Hair follicle dermal papilla cell (primary cell): ENCODE measurements around a stretch of chr10.

DNA sequence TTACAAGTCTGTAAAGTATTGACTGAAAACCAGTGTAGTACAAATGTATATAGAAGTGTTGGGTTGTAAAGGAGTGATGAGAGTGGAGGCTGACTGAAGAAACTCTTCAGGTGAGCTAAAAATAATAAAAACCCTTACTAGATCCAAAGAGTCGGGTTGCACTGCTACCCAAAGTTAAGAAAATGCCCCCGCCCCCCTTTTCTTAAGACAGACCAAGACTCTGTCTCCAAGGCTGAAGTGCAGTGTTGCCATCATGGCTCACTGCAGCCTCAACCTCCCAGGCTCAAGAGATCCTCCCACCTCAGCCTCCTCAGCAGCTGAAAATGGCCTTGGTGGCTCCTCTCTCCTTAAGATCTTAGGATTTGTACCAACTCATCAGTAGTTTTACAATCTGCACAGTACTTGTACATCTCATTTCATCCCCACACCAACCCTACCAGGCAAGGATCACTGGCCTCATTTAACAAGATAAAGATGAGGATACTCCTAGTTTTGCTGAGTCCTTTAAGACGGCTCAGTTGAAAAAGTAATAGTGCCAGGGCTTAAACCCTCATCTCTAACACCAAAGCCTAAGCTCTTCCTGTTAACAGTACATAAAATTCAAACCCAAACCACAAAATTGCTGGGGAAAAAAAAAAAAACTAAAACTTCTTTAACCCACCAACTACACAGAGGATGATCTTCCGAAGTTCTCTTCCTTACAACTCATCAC, 1.5 kb downstream of the SAR1A start:
- CAGE, long polyA plus RNA, result no peak

DNA sequence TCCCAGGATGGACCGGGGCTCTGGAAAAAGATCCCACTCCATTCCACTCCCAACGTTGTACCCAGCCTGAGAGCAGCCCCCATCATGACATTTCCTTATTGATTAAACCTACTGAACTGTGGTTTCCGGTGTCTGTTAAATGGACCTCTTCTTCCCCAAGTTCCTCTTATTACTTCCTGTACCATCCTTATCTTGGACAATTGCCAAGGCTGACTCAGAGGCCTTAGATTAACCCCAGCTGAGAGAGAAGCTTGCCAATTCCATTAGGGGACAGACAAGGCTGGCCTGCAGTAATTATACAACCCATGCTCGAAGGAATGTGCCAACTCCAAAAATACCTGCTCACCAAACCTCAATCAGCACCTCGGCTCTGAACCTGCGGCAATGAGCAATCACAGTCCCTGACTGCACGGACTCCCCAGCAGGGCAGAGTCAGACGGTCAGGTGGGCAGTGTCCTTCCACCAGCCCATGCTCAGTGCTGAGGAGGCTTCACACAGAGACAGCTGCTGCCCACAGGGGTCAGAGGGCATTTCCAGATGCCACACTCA, 48.0 kb upstream of the NPFFR1 start:
- CAGE, long polyA plus RNA, result no peak

- CAGE, long polyA plus RNA, result no peak
Measured at GRCh38 chr10:70371025-70371394, 11.4 kb downstream of the LRRC20 start.

DNA sequence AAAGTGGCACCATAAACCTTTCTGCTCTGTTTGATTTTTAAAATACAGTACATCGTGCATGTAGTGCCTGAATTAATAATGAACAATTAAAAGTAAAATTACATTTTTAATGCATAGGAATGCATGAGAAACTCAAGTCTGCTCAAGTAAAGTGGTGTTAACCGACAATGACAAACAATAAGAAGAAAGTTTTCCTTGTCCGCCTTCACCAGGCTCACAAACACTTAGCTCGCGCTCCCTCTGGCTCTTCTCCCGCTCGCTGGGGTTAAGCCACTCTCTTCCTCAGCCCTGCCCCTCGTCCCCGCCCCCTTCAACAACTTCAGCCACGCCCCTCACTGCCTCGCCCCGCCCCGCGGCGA, 234 bp upstream of the EIF4EBP2 start:
- CAGE, long polyA plus RNA, result no peak

DNA sequence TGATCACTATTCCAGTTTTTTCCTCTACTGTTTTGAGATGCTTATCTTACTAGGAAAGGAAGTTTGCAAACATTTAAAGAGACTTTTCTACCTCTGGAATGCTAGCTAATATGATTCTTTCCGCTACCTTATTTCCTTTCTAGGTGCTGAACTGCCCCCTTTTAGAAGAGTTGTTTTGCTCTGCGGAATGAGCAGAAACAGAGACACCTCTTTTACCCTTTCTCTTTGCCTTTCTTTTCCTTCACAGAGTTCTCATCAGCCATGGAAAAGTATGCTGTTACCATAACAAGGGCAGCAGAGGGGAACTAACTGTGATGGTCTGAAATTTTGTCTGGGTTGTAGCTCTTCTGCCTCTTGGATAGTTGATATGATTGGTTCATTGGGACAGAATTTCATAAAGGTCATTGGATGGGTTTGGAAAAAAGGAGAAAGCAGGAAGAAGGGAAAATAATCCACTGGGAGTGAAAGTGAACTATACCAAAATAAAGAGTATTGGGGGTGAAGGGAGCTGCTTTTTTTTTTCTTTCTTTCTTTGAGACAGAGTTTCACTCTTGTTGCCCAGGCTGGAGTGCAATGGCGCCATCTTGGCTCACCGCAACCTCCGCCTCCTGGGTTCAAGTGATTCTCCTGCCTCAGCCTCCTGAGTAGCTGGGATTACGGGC, 5.7 kb downstream of the EIF4EBP2 start:
- CAGE, long polyA plus RNA, result no peak

DNA sequence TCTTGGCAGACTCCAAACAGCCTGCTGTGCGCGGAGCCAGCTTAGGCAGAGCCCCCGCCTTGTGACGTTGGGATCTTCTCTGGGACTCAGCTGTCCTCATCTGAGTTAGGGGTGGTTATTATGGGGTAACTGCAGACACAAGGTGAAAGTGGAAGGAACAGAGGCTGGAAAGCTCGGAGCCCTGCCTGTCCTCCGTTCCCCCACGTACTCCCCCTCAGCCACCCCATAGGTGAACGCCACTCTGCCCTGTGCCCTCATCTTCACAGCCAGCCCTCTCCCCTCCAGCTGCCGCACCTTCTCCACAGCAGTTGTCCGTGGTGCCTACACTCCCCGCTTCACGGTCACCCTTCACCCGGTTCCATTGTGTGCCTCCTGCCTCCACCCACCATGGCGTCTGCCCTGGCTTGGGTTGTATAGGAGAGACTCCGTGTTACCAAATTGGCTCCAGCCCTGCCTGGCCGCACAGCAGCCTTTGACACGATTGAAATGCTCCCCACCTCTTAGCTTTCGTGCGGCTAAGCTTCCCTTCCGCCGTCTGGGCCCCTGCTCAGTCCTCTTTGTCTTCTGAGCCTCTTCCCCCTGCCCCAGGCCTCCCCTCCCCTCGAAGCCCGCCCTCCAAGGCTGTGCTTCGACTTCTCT, 18.2 kb upstream of the NODAL start:
- CAGE, long polyA plus RNA, result no peak

- CAGE, long polyA plus RNA, result no peak
Measured at GRCh38 chr10:70508796-70509439, 30.4 kb downstream of the PALD1 start.

DNA sequence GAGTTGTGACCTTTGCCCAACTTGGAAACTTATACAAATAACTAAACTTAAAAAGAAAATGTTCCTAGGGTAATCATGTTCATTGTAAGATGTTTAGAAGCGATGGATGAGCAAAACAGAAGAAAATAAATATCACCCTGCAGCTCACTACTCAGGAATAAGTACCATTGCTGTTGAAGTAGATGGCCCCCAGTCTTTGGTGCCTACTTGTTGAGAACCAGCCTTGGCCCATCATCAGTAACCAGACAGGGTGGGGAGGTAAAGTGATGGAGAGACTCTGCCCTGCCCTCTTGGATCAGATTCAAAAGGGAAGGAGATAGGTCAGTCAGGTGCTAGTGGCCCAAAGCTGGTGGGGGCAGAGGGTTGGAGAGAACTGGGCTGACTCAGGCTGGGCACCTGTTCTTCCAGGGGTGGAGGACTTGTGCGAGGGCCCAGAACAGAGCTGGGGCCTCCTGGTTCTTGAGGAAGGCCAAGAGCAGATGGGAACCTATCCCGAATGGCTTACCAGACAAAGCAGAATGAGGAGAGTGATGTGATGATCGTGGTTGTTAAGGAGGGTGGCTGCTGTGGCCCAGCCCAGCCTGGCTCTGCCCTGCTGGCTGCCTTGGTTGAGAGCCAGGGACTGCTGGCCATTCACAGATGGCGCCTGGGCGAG, 36.4 kb downstream of the PALD1 start:
- CAGE, long polyA plus RNA, result no peak

- CAGE, long polyA plus RNA, result no peak
Measured at GRCh38 chr10:70887215-70887785, 1.1 kb downstream of the PCBD1 start.

- CAGE, long polyA plus RNA, result no peak
Measured at GRCh38 chr10:70917881-70918288, 29.5 kb upstream of the PCBD1 start.

- CAGE, long polyA plus RNA, result no peak
Measured at GRCh38 chr10:71213772-71214811, 1.7 kb downstream of the UNC5B start.

DNA sequence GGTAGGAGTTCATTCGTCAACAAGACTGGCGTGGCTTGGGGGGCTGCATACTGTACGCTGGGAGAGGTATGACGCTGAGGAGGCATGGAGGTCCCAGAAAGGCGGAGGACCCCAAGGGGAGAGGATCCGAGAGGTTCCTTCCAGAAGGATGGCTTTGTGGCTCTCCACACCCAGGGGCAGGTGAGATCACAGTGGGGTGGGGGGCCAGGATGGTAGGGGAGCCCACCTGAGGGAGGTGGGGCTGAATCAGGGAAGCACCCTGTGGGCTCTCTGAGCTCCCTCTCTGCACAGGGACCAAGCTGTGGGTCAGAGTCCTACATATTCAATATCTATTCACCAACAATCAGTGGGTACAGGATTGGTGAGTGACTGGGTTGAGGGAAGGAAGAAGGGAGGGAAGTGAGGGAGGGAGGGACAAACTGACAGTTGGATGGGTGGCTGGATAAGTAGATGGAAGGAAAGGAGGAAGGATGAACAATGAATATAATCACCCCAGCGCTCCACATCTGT, 33.9 kb downstream of the UNC5B start:
- CAGE, long polyA plus RNA, result no peak

DNA sequence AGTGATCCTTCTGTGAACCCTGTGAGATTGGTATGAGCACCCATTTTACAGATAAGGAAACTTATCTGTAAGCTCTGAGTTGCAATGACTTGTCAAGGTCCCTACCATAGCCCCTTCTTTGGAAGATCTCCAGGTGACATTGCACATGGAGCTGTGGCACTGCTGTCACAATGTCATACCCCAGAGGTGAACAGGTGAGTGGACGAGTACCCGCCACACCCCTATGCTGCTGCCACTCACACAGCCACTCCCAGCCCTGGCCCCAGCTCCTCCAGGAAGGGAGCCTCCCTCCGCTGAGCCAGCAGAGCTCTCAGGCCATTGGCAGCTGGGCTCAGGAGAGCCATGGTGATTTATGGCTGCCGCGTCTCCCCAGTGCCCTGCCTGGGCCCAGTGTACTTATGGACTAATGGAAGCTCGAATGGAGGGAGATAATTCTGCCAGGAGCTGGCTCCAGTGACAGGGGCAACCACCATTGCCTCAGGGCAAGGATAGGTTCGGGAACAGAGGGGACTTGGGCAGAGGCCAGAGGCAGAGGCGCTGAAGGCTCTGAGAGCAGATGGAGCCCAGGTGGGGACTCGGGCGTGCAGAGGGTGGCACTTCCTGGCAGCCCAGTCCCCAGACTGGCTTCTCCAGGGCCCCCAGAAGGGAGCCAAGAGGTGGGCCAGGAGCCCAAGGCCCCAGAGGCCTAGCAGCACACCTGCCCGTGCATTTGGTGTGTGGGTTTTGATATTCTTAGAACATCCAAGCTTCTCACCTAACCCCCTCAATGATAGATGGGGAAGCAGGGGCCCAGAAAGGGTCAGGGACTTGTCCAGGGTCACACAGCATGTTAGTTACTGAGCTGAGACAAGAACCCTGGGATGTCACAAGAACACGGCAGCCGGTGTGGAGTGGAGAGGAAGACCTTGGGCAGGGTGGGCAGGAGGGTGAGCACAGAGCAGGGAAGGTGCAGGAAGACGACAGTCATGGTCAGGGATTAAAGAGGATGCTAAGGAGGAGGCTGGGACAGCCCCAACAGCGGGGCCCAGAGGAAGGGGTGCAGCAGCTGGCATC, 44.0 kb downstream of the UNC5B start:
- CAGE, long polyA plus RNA, result no peak

DNA sequence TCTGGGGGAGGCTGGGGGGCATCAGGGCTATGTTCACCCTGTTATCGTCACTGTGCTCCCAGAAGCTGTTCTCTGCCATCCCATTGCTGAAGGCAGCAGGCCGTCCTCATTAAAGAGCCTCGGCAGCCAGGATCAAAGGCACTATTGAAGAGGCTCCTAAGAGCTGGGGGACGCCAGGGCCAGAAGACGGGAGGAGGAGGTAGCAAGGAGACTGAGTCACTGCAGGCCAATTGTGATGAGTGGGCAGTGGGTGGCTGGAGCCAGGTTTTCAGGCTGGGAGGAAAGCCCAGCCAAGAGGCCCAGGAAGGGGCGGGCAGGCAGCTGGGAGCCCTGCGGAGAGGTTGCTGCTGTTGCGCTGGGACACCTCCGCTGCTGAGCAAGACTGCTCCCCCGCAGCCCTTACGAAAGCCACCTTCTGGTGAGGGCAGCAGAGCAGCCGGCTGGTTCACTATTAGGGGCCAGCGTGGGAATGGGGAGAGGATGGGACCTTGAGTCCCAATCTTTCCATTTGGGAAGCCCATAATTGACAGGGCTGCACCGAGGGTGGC, 48.3 kb downstream of the UNC5B start:
- CAGE, long polyA plus RNA, result no peak

DNA sequence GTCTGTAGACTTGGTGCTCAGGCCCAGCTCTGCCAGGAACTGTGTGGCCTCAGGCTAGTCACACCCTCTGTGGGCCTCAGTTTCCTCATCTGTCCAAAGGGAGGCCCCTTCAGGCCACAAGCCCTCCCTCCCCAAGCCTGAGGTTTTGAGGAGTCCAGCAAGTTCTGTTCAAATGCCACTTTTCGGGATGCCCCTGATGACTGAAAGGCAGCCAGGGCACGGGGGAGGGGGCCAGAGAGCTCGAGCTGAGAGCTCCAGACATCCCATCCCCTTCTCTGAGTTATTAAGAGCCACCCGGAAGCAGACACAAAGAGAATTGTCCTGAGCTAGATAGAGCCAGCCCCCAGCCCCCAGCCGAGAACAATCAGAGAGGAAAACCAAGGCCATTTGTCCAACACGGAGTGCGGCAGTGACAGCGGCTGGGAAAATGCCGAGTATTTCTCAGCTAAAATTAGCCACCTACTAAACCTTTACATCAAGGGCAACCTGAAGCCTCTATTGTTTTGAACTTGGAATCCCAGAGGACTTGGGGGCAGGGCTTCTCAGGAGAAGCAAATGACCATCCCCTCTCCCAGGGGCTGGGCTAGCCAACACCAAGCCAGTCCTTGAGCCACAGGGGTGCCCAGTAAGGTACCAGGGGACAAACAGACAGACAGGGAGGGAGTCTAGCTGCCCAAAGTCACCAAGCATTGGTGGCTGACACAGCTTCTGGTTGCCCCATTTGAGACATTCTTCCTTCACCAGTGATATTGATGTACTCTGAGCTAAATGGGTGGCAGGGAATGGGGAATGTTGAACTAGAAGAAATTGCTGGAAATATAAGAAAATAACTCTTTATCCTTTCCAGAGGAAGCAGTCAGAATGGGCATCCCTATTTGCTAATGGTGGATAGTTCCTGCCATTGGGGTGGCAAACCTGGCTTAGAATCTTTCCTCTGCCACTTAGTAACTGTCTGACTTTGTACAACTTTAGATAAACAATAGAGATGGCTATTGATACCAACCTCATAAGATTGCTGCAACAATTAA, 51.2 kb downstream of the UNC5B start:
- CAGE, long polyA plus RNA, result no peak

- CAGE, long polyA plus RNA, result no peak
Measured at GRCh38 chr10:71323505-71323971, 4.5 kb downstream of the SLC29A3 start.

- CAGE, long polyA plus RNA, result no peak
Measured at GRCh38 chr10:71358370-71358758, 38.4 kb upstream of the CDH23 start.

- CAGE, long polyA plus RNA, result no peak
Measured at GRCh38 chr10:71397070-71397315, 273 bp downstream of the CDH23 start.

DNA sequence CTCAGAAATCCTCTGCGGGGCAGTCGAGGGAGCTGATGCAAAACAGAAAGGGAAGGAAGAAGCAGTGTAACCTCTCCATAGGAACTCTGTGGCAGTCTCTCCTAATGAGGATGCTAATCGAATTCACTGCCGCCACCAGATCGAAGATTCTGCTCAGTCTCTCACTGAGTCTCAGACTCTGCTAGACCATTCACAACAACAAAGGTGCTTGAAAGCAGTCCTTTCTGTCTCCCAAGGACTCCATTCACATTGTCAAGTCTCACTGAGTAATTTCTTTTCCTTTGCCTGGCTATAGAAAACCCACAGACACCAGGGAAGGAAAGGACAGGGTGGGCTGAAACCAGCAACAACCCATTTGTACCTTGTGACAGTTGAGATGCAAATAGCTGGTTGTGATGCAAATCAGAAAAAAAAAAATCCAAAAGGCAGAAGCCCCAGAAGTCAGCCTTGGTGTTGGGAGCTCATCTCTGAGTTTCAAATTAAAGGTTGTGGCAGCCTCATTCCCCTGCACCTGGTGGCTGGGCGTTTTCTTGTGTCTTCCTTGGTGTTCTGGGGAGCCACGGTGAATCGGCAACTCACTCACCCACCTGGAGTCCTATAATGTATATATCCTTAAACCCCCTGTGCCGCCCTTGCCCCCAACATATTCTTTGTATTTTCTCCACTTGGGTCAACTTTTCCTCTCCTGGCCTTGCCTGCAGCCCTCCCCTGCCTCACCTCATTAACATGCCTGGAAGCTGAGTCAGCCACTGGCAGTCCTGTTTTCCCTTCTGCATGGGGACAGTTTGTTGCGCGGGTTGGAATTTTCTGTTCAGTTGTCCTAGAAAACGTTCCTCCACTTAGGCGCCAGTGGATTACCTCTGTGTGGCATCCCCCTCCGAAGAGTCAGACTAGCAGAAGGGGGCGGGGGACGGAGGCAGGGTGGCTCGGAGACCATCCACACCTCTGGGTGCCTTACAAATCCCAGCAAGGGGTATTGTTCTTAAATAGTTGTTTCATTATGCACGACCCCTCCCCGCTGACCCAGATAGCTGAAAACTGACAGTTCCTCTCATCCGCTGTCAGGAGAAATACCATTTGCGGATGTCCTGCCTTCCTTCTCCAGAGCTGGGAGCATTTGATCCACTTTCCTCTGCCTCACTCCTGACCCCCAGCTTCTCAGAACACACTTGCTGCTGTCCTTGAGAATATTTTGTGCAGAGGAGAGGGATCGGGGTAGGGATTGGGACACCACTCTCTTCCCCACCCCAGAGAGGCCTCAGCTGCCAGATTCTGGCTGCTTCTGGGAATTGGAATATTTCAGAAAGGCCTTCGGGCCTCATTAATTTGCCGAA, 97.5 kb downstream of the C10orf105 start:
- CAGE, long polyA plus RNA, result no peak

- CAGE, long polyA plus RNA, result no peak
Measured at GRCh38 chr10:71684260-71684664, 35.3 kb downstream of the C10orf105 start.